ENCODE measurements around the genes RRAS2 and CALCA.

DNA sequence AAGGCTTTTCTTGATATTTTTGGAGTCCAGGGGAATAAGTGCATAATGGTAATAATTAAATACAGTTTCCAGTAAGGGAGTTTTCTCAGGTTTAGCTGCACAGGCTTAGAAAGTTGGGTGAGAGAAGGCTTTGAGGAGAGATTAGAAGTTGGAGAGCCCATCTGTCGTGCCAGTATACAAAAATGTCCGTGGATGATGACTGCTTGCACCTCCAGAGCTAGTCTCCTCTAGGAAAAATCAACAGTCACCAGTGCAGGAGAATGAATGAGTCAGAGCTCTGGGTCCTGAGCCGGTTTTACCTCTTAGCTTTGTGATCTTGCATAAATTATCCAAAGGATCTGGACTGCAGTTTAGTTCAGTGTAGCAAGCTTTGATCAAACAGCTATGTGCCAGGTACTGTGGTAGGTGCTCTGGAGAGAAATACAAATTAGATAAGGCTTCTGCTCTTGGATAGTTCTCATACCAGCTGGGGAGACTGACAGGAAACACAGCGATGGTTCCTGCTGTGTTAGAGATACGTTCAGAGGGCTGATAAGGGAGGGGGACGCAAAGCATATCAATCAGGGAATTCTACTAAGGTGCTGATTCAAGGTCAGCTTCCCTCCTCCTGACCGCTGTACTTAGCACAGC is 125.9 kb downstream of the TEAD1 start:
- PRO-cap, 2 experiments, result no peak in any of the 2 experiments

- PRO-cap, 2 experiments, result no peak in any of the 2 experiments
Observed at GRCh38 chr11:12864296-12864664, 144.8 kb upstream of the RASSF10 start.

GRCh38 chr11:12866497-12867245 is 142.4 kb upstream of the RASSF10 start:
- PRO-cap, 2 experiments, result no peak in any of the 2 experiments

DNA sequence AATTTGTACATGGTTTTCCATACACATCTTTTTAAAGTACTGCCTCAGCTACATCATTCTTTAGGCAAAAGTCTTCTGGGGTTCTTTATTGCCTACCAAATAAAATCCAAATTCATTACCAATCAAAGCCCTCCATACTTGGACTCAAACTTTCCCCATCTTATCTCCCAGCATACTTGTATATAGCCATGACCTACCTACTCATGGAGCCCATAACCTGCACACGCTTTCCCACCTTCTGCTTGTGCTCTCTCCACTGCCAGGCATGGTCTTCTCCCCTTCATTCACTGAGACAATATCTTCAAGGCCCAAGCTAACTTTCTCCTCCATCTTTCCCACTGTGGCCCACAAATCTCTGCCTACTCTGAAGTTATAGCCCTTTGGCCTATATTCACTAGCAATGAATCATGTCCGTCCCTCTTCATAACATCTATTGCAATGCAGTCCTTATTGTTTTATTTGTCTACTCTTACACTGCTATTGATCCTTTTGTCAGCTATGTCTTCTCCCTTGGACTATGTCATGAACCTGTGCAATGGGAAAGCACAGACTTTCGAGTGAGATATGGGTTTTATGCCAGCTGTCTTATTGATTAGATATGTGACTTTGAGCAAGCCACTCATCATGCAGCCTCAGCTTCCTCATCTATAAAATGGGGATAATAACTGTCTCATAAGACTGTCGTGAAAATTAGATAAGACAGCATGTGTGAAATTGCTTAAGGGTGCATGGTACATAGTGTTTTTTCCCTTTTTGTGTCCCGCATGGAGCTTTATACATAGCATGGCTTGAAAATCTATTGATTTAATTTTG is 32.2 kb upstream of the RASSF10 start:
- PRO-cap, 2 experiments, result no peak in any of the 2 experiments

GRCh38 chr11:13126243-13127026 is 117.3 kb downstream of the RASSF10 start:
- PRO-cap, 2 experiments, result no peak in any of the 2 experiments

GRCh38 chr11:13207441-13208646 is 69.7 kb upstream of the BMAL1 start:
- PRO-cap, 2 experiments, result peak in 1 of 2 experiments; most common minus-strand start chr11:13207890 (in 1)

DNA sequence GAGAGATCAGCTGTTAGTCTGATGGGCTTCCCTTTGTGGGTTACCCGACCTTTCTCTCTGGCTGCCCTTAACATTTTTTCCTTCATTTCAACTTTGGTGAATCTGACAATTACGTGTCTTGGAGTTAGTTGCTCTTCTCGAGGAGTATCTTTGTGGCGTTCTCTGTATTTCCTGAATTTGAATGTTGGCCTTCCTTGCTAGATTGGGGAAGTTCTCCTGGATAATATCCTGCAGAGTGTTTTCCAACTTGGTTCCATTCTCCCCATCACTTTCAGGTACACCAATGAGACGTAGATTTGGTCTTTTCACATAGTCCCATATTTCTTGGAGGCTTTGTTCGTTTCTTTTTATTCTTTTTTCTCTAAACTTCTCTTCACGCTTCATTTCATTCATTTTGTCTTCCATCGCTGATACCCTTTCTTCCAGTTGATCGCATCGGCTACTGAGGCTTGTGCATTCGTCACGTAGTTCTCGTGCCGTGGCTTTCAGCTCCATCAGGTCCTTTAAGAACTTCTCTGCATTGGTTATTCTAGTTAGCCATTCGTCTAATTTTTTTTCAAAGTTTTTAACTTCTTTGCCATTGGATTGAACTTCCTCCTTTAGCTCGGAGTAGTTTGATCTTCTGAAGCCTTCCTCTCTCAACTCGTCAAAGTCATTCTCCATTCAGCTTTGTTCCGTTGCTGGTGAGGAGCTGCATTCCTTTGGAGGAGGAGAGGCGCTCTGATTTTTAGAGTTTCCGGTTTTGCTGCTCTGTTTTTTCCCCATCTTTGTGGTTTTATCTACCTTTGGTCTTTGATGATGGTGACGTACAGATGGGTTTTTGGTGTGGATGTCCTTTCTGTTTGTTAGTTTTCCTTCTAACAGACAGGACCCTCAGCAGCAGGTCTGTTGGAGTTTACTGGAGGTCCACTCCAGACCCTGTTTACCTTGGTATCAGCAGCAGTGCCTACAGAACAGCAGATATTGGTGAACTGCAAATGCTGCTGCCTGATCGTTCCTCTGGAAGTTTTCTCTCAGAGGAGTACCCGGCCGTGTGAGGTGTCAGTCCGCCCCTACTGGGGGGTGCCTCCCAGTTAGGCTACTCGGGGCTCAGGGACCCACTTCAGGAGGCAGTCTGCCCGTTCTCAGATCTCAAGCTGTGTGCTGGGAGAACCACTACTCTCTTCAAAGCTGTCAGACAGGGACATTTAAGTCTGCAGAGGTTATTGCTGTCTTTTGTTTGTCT is 63.7 kb downstream of the BTBD10 start:
- PRO-cap, 2 experiments, result no peak in any of the 2 experiments

DNA sequence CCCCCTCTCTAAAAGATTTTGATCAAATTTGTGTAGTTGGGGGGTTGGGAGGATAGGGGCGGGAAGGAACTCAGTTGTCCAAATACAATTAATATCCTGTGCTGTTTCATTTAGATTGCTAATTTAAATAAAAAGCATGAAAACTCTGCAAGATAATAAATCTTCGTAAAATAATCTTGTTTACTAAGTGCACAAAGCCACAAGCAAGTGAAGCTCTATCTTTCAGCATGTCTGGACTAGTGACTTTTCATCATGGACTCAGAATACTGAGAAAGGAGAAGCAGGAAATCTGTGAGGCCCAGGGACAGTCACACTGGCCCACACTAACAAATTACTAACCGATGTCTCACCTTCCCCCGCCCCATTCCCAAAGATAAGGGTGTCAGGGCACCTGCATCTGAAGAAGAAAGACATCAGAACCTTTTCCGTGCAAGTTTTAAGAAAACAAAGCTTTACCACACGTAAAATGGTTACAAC is 818 bp downstream of the BTBD10 start:
- PRO-cap, 2 experiments, result no peak in any of the 2 experiments

DNA sequence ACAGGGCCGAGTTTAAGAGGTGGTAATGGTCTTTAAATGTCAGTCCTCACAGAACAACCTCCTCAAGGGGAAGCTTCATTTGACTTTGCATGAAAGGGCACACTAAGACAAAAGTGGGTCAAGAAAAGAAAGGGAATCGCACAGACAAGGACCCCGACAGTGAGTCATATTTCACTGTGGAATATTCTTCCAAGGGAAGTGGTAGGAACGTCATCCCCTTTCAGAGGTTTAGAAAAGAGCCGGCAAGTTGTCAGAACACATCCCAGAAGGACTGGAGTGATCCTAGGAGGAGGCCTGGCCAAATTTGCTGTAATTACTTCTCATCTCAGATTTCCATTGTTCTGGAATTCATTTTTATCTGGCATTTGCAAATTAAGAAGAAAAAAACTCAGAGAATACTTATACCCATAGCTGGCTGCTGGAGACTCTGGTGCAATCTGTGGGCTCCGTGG is 20.9 kb downstream of the SPON1 start:
- PRO-cap, 2 experiments, result no peak in any of the 2 experiments

- PRO-cap, 2 experiments, result no peak in any of the 2 experiments
Observed at GRCh38 chr11:14078957-14079541, 116.5 kb downstream of the SPON1 start.

DNA sequence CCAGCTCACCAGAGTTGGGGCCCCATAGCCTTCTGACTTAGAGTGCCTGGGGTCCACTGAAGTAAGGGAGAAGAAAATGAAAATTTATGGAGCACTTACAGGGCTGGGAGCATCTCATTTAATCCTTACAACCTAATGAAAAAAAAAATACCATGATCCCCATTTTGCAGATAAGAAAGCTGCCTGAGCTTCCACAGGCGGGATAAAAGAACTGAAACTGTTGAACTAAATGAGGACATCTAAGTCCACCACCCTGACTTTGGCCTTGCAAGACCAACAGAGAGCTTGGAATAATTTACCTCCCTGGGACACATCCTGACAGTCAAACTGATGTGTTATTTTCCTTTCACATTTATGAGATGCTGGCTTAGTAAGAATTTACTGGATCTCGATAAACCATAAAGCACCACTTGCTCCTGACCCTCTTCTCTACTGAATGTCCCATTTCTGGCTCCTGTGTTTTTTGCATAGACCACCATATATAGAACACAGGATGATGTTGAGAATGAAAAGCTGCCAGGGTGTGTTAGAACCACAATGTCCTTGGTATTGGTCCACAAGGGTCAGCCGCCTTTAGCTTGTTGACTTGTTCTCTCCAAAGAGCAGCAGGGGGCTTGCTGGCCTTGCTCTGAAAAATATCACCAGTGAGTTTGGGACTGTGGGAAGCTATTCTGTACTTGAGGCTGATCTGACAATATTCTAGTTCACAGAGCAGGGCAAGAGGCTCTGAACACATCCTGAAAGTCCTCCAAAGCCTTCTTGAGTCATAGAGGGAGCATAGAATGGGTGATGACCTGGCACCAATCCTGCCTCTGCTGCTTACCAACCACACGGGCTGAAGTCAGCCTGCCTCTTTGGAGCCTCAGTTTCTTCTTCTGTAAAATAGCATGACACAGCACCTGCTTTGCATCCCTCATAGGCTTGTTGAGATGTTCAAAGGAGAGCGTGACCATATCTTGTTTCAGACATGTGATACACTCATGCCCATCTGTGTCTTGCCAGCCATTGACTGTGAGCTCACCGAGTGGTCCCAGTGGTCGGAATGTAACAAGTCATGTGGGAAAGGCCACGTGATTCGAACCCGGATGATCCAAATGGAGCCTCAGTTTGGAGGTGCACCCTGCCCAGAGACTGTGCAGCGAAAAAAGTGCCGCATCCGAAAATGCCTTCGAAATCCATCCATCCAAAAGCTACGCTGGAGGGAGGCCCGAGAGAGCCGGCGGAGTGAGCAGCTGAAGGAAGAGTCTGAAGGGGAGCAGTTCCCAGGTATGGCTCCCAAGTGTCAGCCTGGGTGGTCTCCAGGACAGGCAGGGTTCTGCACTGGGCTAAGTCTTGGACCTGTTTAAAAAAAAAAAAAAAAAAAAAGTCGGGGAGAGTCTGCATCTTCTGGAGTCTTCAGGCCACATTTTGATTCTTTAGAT is 96.8 kb downstream of the RRAS2 start:
- PRO-cap, 2 experiments, result no peak in any of the 2 experiments

GRCh38 chr11:14358748-14359656 is at the start of gene RRAS2:
Gene RRAS2, minus strand, starts transcription at chr11:14359183.
- PRO-cap, 2 experiments, result peak in 2 of 2 experiments; most common minus-strand start chr11:14359174 (in 1)

GRCh38 chr11:14554665-14555505 is 34.7 kb upstream of the PSMA1 start:
- PRO-cap, 2 experiments, result no peak in any of the 2 experiments

- PRO-cap, 2 experiments, result no peak in any of the 2 experiments
Observed at GRCh38 chr11:14653656-14654242, 10.1 kb downstream of the PDE3B start.

GRCh38 chr11:14783328-14784232 is 108.5 kb downstream of the CYP2R1 start:
- PRO-cap, 2 experiments, result no peak in any of the 2 experiments

GRCh38 chr11:14972044-14972912 is at the start of gene CALCA:
Gene CALCA, minus strand, starts transcription at chr11:14972351.
- PRO-cap, 2 experiments, result no peak in any of the 2 experiments

DNA sequence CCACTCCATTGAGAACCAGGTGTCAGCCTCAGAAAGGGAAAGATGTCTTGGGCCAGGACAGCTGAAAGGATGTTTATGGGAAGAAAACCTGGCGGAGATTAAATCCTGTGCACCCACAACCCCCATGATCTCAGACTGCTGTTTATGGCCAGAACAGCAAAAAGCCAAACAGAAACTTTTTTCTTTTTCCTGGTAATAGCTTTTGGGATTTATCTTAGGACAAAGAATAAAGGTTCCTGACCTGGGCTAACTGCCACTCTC is 612.4 kb downstream of the INSC start:
- PRO-cap, 2 experiments, result no peak in any of the 2 experiments

DNA sequence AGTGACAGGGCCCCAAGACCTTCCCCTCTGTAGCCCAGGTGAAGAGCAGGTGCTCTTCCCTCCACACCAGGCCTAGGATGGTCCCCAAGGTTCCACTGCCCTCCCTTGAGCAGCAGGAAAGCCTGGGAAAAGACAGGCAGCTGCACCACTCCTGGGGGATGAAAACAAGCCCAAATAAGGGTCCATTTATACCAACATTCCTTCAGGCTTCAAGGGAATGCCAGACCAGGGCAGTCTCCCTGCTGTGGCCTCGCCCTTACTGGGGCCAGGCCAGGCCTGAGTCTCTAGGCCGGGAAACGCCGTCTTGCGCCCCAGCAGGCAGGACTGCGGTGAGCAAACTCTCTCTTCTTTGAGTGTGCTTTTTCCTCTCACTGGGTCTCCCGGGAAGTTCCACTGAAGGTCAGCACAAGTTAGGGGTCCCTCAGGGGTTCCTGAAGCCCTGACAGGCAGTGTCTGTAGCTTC is 443.5 kb downstream of the SOX6 start:
- PRO-cap, 2 experiments, result no peak in any of the 2 experiments

GRCh38 chr11:16115412-16116092 is 240.8 kb downstream of the SOX6 start:
- PRO-cap, 2 experiments, result no peak in any of the 2 experiments

GRCh38 chr11:16184641-16184930 is 171.8 kb downstream of the SOX6 start:
- PRO-cap, 2 experiments, result no peak in any of the 2 experiments

All from Colon Carcinoma Metastatic in the Lung (tissue), 2 donors.